AG04449 (cell line): Measurements from ENCODE around the gene DMRT2.

GRCh38 chr9:505202-505516 lies 664 bp downstream of the KANK1 start:
- RRBS: 3% methylated on average over 8 of the region's 31 CpGs

GRCh38 chr9:505517-505794 lies 961 bp downstream of the KANK1 start:
- RRBS: no CpG with 5 or more reads among the region's 22 CpGs

DNA sequence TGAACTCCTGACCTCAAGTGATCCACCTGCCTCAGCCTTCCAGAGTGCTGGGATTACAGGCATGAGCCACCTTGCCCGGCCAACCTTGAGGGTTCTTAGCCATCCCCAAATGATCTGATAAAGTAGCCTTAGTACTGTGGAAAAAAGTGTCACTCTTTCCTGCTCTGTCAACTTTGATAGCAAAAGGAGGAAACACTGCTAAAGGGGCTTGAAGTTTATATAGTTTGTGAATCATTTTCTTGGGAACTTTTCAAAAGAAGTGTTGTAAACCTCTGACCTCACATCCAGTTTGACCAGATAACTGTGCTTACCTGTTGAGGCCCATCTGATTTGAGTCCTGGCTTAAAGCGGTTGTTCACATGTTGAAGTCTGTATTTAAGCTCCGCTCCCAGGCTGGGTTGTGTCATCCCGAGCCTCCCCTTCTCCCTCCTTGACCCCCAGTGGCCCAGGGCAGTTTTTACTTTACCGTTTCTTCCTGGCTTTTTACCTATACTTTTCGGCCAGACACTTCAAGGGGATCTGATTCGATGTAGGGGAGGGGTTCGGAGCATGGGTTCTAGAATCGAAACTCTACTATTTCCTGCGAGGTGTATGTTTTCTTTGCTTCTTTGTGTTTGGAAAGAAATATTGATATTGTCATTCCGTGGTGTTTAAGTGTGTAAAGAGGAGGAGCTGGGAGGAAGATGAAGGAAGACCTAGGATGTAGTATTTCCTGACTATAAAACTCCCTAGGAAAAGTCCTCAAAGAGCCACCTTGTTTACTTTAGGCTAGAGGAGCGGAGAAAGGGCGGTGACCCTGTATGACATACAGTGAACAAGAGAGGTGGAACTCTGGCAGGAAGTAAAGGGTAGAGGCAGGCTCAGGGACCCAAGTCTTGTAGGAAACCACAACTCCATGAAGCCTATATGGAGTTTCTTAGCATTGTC lies 13.7 kb downstream of the KANK1 start:
- RRBS: no CpG with 5 or more reads among the region's 13 CpGs

- RRBS: no CpG with 5 or more reads among the region's 6 CpGs
These were observed 30.4 kb downstream of the KANK1 start for GRCh38 chr9:534711-535402.

- RRBS: no CpG with 5 or more reads among the region's 3 CpGs
These were observed 40.4 kb downstream of the KANK1 start for GRCh38 chr9:544818-545390.

GRCh38 chr9:589052-589827 lies 84.7 kb downstream of the KANK1 start:
- RRBS: no CpG with 5 or more reads among the region's 6 CpGs

DNA sequence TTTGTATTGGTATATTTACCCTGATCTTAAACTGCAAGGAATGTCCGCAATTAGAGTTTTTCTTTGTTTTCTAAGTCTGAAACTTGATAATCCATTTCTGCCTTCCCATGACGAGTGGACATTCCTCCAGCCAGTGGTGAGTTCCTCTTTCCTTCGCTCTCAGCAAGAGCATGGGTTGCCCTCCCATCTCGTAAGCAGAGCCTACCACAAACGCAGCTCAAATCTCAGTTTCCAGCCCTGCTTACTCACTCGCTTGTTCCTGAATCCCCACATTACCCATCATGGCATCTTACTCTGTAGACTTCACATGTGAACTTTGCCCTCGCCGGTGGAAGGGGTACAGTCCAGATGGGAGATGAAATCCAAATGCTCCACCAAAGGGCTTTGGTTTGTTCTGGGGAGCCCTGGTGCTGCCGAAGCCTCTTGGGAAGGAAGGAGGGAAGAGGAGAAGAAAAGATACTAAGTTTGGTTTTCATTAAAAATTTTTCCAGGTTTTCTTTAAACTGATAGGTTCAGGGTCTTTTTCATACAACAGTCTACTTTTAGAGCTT lies 117.1 kb downstream of the KANK1 start:
- RRBS: no CpG with 5 or more reads among the region's 9 CpGs

DNA sequence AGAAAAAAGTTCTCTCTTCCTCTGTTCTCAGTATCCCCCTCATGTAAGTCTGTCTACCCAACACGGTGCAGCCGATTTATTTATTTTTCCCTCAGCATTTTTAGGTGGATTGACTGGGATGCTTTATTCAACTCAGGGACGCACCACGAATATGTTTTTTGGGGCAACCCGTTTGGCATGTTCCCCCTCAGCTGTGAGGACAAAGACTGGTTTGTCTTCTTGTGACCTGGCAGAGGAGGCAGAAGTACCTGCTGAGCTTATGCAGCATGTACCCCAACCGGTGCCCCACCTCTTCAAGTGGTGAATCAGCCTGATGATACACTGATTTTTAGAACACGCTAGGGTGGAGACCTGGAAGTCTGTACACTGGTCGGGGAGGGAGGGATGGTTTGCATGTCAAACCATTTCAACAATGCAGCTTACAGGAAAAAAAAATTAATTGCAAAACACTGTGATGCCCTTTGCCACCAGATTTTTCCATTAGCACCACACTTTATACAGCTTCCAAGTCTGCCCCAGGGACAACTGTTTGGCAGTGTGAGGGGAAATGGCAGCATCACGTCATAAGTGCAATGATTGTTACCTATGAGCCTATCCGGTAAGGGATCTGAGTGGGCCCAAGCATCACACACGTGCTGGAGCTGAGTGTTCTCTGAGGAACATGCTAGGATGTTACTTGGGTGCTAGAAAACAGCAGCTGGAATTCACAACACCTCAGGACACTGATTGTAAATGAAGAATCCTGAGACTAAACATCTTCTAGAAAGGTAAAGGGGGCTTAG lies 155.2 kb upstream of the DMRT1 start:
- RRBS: no CpG with 5 or more reads among the region's 11 CpGs

DNA sequence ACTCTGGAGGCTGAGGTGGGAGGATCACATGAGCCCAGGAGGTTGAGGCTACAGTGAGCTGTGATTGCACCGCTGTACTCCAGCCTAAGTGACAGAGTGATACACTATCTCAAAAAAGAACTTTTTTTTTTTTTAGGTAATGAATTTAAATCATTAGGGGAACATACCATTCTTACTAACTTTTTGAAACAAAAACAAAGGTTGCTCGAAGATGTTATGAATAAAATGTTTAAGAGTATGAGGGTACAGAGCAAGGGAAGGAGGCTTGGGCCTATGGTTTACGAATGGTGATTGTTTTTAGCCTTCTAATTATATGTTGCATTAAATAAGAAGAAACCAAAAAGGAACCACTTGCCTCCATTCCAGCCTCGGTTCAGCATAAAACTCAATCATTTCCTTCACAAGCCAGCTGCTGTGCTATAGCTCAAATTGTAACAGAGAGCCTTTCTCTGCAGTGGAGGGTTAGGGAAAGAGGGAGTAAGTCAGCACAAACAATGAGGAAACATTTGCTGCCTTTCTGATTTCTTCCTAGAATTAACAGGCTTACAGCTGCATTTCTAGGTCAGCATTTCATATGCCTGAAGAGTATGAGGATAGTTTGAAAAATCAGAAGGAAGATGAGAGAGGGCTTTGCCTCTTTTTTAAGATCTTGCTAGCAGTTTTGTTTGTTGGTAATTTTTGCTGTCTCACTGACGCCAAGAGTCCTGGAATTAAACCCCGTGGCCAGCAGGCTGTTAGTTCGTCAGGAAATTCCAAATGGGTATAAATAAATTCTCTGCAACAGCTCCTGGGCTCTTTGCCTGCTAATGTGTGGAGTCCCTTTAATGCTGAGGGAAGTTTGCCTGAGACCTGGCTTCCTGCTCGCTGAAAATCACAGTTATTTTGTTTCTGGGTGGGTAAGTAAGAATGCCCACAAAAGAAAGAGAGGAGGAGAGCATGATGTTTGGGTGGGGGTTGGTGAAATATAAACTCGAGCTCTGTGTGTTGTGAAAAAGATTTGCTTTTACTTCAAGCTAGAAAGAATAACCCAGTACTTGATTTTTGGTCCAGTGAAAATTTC lies 148.3 kb upstream of the DMRT1 start:
- RRBS: no CpG with 5 or more reads among the region's 9 CpGs

- RRBS: no CpG with 5 or more reads among the region's 9 CpGs
These were observed 143.3 kb upstream of the DMRT1 start for GRCh38 chr9:698098-698725.

DNA sequence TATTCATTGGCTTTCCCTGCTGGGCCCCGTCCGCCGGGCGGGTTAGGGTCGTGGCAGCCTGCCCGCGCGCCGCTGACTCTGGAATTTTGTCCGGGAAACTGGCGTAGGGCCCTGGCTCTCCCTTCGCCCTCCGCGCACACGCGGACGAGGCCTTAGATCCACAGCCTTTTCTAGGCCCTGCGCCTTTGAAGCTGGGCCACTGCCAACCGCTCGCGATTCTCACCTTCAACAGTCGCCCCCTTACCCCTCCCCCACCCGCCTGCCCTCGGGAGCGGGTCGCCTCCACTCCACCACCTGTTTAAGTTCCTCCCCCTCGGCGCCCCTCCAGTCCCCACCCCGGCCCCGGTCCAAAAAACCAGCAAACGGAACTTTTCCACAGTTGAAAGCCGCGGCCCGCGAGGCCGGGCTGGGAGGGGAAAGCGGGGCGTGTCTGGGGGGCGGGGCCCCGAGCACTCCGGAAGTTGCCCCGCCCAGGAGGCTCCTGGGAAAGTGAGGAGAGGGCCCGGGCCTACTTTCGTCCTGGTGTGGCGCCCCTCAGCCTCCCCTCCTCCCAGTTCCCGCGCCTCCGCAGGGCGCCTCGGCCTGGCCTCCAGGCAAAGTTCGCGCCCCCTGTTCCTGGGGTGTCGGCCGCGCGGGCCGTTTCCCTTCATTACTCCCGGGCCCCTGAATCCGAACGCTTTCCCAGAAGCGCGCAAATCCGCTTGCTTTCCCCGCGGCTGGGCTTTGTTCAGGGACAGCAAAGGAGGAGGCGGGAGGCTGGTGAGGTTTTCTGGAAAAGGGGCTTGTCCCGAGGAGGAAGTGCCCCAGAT lies 4.6 kb upstream of the DMRT3 start:
- RRBS: 4% methylated on average over 20 of the region's 67 CpGs

DNA sequence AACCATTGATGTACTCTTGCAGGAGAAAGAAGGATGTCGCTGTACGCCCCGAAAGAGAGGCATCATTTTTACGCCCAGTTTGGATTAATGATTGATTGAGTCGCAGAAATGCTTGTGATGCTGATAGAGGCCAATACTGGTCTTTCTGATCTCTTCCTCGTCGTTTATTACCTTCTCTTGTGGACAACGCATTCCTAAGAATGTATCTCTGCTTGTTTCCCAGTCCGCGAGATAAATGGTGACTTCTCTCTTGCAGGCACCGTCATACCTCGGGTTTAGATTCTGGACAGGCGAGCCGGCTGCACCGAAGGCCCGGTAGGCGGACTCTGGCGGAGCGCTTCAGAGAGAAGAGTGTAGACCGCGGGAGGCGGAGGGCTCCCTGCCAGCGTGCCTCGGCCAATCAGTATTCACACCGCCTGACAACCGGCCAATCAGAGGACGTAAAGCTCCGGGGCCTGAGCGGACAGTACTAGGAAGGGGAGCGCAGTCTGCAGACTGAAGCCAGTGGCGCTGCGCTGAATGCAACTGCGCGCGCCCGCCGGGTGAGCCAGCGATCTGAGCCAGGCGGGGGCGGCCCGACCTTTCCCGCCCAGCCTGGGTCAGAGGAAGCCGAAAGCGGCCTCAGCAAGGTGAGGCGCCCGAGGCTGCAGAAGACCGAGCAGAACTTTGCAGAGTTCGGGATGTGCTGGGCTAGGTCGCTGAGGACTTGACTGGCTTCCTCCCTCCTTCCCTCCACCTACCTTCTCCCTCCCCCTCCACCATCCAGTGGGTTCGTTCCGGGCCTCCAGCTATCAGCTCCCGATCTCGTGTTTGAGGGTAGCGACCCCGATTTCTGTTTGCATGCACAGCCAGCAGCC lies at the start of gene DMRT2:
TSS of gene DMRT2 (plus strand) at position 504 of the 857 bp plus-strand sequence.
- RRBS: 9% methylated on average over 10 of the region's 55 CpGs

DNA sequence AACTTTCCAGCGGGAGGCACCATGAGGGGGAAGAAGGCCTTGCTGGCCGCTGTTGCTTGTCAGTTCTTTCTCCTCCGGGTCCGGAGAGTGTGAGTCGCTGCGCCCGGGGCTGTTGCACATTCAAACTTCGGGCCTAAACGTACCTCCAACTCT lies 2.7 kb downstream of the SMARCA2 start:
- RRBS: no CpG with 5 or more reads among the region's 9 CpGs

DNA sequence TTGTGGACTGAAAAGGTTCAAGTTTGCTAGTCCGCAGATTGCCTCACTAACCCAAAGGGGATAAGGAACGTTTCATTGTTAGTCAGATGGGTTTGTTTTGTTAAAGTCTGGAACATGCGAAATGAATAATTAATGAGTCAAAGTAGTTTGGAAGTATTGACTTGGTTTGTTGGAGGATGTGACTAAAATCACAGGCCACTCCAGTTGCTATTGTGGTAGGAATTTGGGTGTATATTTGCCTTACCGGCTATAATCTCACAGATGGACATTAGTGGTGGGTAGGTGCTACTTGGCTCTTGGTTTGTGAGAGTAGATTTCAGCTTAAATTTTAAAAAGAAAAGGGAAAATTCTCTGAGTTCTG lies 40.2 kb downstream of the SMARCA2 start:
- RRBS: no CpG with 5 or more reads among the region's 4 CpGs

DNA sequence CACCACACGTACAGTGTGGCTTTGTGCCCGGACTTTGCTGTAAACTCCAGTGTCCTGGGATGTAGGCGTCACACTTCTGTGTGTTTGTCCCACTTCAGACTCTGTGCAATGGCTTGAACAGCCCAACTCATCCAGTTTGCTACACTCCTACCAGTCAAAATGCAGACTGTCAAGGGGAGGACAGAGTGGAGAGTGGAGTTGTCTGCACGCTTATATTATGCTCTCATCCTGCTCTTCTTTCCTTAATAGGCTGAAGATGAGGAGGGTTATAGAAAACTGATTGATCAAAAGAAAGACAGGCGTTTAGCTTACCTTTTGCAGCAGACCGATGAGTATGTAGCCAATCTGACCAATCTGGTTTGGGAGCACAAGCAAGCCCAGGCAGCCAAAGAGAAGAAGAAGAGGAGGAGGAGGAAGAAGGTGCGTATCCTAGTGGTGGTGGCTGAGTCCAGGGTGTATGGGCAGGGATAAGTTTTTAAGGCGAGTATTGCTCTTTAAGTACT lies 45.5 kb downstream of the SMARCA2 start:
- RRBS: no CpG with 5 or more reads among the region's 8 CpGs

DNA sequence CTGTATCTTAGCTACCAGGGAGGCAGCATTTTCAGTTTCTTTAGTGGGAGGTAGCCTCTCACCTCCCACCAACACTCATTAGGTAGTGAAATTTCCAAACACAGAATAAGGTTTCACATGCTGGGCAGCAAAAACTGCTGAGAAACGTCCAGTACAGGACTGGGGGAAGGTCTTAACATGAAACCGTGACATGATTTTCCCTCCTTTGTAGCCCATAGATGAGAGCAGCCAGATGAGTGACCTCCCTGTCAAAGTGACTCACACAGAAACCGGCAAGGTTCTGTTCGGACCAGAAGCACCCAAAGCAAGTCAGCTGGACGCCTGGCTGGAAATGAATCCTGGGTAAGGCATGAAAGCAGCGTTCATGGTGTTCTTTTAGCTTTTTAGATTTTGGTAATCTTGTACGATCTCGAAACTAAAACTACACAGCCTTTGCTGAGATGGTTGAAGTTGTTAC lies 57.9 kb downstream of the SMARCA2 start:
- RRBS: no CpG with 5 or more reads among the region's 8 CpGs

DNA sequence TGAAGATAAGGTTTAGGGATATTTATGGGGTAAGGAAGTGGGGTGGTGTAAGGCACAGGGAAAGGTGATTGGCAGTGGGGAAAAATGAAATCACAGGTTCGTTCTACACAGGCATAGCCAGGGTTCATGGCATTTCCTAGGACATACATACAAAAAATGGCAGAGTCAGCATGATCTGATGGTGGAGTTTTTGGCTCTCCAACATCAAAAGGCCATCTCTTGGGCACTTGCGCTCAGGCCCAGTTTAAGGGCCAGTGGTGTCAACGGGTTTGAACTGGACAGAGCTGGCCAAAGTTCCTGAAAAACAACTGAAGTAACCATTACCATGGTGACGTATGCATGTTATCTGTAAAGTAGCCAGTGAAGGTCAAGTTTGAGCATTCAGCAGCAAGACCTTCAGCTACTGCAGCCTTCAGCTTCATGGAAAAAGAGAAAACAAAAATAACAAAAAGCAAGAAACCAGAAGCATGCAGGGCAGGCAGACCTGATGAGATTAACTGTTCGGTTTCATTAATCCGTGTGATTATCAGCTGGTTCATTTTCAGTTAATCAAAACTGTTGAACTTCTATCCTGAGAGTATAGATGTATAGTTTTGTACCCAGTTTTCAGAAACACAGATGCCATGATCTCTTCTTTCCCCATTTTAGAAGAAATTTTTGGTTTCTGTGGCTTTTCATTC lies 92.9 kb downstream of the SMARCA2 start:
- RRBS: no CpG with 5 or more reads among the region's 6 CpGs

DNA sequence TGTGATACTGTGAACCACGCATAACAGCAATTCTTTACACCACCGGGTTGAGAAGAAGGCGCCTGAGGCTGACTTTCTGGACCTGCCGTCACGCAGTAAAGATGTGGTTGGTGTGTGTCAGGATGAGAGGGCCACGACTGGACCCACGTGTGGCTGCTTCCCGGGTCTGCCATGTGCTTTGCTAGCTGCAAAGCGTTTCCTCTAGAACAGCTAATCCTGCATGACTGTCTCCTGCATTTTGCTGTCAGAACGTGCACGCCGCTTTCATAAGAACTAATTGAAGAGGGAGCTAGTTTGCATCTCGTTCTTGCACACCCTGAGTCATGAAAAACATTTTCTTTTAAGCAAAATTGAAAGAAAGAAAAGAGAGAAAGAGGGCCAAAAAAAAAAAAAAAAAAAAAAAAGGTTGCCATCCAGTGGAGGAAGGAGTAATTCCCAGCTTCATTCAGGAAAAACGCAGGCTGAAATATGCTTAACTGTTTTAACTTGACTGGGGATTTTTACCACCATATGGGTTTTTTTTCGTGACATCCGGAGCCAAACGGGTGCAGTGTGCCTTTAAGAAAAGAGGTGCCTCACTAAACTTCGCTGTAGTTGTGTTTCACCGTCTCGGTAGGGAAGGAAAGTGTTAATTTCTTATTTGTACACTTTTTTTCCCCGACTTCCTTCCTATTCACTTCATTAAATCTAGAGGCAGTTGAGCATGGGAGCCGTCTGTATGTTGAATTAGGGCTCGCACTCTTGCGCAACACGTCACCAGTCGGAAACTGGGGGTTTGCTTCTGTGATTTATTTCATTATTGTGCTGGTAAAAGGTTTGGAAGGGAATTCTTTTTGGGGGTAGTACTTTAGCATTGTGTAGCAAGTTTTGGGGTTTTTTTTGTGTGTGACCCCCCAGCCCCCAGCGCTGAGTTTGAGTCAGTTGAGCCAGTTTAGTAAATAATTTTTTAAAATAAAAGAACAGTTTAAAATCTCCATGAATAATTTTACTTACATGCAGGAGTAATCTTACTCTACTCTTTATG lies 142.9 kb downstream of the SMARCA2 start:
- RRBS: no CpG with 5 or more reads among the region's 27 CpGs

DNA sequence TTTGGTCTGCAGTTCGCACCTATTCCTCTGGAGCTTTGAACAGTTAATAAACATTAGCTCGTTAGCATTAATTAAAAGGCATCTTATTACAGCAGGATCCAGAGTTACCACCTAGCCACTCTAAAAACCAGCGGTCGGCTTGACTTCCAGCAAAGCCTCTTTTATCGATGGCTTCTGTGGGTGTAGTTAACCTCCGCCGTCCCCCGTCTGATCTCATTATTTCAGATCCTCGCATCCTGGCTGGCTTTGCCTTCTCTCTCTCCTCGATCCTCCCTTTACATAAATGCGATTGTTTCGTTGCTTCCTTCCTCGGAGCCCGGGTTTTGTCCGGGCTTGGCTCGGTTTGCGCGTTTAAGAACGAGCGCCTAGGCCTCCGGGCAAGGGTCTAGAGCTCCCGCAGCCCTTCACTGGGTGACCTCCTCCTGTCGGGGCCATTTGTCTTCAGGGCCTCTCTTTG lies 225.9 kb downstream of the SMARCA2 start:
- RRBS: 37% methylated on average over 7 of the region's 23 CpGs

DNA sequence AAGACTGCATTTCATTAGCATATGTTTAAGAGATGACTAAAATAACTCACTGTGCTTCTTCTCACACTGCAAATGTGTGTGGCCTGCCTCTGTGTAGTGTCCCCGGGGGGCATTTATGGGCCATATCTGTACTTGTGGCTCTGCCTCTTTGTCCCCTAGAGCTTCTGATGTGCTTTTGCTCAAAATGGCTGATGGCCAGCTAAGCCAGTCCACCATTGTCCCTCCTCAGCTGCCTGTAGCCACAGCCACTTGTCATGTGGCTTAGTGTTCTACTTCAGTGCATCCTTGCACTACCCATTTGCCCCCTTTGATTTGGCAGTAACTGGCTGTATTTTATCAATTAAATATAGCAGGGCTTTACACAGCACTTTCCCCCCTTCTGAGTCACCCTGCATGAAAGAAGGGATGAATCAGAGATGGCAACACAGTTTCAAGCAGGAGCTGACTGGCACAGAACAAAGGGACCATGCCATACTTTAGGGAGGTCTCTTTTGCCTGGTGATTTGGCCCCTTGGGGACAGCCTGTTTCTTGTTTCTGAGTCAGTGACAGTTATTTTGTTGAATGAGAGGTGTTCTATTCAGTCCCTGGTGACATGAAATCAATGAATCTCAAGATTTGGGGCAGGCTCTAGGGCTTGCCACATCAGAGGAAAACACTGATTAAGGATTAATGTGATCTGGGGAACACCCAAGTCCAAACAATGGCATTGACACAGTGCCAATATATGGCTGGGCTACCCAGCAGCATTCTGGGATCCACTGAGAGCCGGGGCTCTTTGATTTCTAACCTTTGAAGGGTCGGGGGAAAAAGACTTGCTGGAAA lies 245.5 kb downstream of the SMARCA2 start:
- RRBS: no CpG with 5 or more reads among the region's 3 CpGs